ENCODE data around the genes TSPAN5 and UBE2D3.

DNA sequence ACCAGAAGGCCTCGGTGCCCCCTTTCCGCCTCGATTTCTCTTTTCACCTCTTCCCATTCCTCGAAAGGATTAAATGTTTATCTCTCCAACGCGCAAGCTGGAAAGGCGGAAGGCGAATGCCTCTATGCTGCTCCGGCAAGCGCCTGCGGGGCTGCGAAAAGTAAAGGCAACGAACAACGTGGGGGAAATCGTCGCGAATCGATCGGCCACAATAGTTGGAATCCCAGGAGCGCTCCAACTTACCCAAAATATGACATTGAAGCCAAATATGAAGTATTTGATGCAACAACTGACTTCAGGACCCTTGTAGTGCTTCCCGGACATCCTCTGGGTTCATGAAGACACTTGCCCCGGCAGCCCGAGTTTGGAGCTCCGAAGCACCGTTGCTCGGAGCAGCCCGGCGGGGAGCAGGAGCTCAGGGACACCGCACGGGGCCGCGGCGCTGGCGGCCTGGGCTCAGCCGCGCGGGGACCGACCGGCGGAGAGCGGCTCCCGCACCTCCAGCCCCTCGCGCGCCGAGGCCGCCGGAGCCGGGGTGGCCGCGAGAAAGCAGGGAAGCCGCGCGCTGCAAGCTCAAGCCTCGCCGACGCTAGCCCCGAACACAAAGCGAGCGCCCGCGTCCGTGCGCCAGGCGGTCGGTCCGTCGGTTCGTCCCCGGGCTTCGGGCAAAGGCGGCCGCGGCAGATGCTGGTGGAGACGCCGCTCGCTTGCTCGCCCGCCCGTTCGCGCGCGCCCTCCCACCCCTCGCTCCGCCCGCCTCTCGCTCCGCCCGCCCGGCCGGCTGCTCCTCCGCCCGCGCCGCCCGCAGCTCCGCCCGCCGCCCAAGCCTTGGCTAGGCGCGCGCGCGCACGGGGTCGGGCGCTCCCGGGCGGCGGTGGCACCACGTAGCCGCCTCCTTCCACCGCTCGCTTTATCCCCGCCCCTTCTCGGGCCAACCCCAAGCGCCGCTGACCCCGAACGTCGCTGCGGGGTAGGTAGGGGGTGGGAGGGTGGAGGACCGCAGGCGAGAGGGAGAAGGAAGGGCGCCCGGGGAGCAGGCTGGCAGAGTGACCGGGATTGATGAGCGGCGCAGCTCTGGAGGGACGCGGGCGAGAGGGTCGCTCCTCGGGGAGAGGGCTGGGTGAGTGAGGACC is at the start of gene TSPAN5:
TSS of gene TSPAN5 (minus strand) at position 709 of the 1,133 bp plus-strand sequence.
- RAMPAGE, long total RNA: no peak
- RRBS: 2% methylated on average over 44 of the region's 135 CpGs

GRCh38 chr4:99087880-99088126 is 785 bp downstream of the ADH5 start:
- RAMPAGE, long total RNA: no peak
- RRBS: no CpG with 5 or more reads among the region's 5 CpGs

DNA sequence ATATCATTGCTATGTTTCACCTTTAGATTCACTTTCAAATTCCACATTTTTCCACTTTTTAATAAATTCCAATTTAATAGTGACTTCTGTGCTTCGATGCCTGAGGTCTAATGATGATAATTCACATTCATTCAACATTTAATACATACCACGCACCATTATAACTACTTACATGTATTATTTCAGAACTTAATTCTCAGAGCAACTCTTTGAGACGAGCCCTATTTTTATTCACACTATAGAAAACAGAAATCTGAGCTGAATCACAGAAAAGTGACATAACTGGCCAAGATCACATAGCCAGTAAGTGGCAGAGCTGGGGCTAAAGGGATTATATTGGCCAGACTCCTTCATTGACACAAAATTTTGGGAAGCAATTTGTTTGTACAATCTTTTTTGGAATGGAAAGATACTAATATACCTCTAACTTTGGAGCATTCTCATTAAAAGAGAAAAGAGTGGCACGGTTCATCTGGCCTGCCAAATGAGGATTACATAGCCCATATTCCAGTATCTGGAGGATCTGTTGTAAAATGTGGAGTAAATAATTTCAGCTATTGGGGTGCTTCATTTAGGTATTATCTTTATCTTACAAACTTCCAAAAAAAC is 4.5 kb downstream of the ADH4 start:
- RAMPAGE, long total RNA: no peak
- RRBS: no CpG with 5 or more reads among the region's 4 CpGs

GRCh38 chr4:99205434-99206029 is 13.5 kb downstream of the ADH6 start:
- RAMPAGE, long total RNA: no peak
- RRBS: no CpG with 5 or more reads among the region's 4 CpGs

DNA sequence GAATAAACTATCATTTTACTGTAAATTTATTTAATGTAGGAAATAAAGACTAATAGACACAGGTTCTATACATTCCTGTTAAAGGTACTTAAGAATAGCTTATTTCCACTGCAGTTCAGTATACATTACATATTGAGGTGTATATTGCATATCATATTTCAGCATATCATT is 276 bp downstream of the ADH1B start:
- RAMPAGE, long total RNA: no peak

DNA sequence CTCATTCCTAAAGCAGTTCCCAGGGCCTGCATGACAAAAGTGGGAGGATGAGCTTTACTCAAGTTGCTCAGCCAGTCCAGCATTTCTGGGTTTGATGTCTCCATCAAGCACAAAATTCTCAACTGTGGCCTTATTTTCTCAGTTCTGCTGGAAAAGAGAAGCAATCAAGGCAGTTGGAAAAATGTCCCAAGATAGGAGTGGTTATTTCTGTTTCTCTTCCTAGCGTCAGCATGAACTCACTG is 29.8 kb downstream of the ADH7 start:
- RAMPAGE, long total RNA: no peak
- RRBS: no CpG with 5 or more reads among the region's 1 CpG

DNA sequence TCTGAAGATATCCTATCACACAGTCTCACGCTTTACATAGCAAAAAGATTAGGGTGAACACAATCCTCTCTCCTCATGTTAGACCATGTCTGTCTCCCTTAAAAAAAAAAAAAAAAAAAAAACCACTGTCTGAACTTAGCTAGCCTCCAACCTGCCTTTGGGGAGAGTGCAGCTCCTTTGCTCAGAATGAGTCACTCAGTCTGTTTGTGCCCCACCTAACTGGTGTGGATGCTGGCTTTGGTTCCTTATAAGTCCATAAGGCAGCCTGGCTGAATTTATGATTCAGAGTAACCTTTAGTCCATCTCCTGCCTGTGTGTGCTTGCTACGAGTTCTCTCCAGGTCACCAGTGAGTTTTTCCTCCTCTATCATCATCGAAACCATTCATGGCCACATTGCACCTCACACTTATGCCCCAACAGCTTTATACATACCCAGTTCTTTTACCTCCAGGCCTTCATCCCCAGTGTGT is 220.6 kb upstream of the EMCN start:
- RAMPAGE, long total RNA: no peak
- RRBS: no CpG with 5 or more reads among the region's 3 CpGs

DNA sequence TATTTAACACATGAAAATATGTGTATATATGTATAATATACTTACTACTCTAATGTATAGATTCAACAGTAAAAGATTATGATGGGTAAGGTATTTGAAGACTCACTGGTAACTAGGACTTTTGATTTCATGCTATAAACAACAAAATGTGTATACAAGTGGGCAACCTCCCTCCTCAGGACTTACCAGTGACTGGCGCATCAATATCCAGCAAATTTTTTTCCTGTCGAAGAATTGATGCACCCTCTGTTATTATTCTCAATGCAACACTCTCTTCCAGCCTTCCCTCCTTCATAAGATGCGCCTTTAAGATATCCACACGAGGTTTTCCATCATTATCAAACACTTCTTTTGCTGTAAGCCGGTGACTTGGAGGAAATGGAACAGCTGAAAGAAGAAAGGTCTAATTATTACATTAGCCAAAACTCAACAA is 151.6 kb downstream of the PPP3CA start:
- RAMPAGE, long total RNA: no peak
- RRBS: no CpG with 5 or more reads among the region's 5 CpGs

- RAMPAGE, long total RNA: no peak
- RRBS: no CpG with 5 or more reads among the region's 5 CpGs
Measured at GRCh38 chr4:101306137-101306802, 41.1 kb downstream of the PPP3CA start.

DNA sequence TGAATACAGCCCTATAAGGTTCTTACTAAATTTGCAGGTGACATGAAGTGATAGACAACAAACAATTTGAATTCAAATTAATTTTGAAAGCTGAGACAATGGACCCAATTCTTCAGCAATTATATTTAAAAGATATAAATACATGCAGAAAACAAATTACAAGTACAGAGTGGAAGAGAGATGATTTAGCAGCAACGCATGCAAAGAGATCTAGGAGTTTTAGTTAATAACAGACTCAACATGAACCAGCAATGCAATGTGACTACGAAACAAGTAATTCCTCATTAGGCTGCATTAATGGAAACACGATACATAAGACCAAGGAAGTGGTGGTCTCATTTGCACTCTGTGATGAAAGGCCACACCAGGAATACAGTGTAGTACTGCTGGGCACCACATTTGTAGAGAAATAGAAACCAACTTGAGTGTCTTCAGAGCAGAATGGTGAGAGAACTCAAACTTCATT is 50.6 kb downstream of the NFKB1 start:
- RAMPAGE, long total RNA: no peak
- RRBS: no CpG with 5 or more reads among the region's 3 CpGs

GRCh38 chr4:102585513-102586476 is 84.6 kb downstream of the NFKB1 start:
- RAMPAGE, long total RNA: no peak
- RRBS: no CpG with 5 or more reads among the region's 9 CpGs

DNA sequence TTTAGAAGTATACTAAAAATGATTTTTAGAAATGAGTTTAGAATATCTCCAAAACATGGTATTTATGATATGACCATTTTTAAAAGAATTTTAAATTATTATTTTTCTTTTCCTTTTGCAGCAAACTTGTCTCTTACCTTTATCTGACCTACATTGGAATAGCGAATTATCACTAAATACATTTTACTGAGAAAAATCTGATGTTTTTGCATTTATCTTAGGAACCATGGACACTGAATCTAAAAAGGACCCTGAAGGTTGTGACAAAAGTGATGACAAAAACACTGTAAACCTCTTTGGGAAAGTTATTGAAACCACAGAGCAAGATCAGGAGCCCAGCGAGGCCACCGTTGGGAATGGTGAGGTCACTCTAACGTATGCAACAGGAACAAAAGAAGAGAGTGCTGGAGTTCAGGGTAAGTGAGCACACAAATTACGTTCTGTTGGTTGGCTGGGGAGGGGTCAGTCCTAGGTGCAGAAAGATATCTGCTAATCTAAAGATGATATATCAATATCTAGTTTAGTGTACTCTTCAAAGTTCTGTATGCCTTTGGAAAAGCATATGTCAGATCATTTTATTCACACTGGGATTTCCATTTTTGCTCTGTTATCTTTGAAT is 94.9 kb downstream of the NFKB1 start:
- RAMPAGE, long total RNA: no peak
- RRBS: no CpG with 5 or more reads among the region's 5 CpGs

- RAMPAGE, long total RNA: no peak
- RRBS: no CpG with 5 or more reads among the region's 16 CpGs
Measured at GRCh38 chr4:102701872-102702755, 58.7 kb downstream of the MANBA start.

- RAMPAGE, long total RNA: no peak
- RRBS: no CpG with 5 or more reads among the region's 3 CpGs
Measured at GRCh38 chr4:102785801-102786258, 25.1 kb upstream of the MANBA start.

- RAMPAGE, long total RNA: no peak
- RRBS: no CpG with 5 or more reads among the region's 10 CpGs
Measured at GRCh38 chr4:102791084-102792174, 30.7 kb upstream of the MANBA start.

DNA sequence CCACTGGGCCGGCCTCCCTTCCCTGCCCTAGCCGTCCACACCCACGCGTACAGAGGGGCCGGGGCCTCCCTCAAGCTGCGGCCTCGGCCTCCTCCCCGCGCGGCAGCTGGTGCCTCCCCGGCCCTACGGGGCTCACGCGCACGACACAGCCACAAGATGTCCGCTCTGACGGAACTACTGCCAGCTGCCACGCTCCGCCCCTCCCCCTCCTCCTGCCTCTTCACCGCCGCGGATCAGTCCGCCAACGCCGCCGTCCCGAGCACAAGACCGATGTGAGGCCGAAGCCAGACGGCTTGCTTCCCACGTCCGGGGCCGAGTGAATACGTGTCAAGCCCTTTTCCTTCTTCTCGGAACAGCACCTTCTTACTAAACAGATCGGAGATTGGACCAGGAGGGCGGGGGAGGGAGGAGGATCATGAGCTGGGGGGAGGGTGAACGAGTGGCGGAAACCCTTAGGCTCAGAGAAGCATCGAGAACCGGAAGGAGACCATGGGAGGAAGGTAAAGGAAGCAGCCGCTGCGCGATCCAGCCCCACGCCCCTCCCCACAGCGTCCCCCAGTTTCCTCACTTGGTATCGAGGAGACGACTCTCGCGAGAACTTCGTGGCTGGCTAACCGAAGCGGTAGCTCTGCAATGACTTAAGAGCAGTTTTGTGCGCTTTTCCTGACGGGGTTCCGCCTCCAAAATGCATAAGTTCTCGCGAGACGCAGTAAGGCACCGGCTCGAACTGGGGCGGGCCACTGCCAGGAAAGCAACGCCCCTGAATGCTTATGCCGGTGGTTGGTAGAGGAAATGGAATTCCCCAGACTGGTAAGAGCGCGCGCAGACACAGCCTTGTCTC is at the start of gene UBE2D3:
TSS of gene UBE2D3 (minus strand) at position 176 of the 841 bp plus-strand sequence.
- RAMPAGE, long total RNA: start-site peak on the minus strand centred at position 400 of the sequence, 584 bp wide, 2,612 and 1,160 reads in 2 replicates
- RRBS: 1% methylated on average over 16 of the region's 67 CpGs

- RAMPAGE, long total RNA: no peak
- RRBS: no CpG with 5 or more reads among the region's 2 CpGs
Measured at GRCh38 chr4:103403618-103404056, 205.5 kb upstream of the CENPE start.

DNA sequence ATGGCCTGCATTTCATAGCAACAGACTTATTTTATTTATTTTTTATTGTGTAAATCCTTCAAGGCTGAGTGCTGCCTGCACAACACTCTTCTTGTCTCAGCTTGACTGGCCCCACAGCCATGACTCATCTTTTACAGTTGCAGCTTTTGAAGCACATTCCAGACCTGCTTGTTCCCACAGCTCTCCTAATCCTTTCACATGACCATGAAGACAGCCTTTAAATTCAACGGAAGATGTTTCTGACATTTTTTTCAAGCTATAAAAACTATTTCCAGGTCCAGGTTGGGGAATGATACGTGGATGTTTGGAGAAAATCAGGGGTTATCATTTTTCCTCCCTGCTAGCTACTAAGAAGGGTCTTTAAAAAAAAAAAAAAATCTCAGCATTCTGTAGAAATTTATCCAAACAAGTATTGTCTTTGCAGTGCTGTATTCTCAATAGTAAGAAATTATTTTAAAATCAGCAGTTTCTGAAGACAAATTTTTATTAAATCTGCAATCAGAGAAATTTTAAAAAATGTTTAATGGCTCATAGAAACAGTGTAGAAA is 277.0 kb upstream of the TACR3 start:
- RAMPAGE, long total RNA: no peak
- RRBS: no CpG with 5 or more reads among the region's 2 CpGs

DNA sequence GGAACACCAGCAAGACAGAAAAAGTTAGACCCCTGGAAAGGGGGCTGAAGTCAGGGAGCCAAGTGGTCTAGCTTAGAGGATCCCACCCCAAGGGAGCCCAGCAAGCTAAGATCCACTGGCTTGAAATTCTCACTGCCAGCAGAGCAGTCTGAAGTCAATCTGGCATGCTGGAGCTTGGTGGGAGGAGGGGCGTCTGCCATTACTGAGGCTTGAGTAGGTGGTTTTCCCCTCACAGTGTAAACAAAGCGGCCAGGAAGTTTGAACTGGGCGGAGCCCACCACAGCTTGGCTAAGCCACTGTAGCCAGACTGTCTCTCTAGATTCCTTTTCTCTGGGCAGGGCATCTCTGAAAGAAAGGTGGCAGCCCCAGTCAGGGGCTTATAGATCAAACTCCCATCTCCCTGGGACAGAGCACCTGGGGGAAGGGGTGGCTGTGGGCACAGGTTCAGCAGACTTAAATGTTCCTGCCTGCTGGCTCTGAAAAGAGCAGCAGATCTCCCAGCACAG is 215.9 kb upstream of the TET2 start:
- RAMPAGE, long total RNA: no peak
- RRBS: no CpG with 5 or more reads among the region's 3 CpGs

DNA sequence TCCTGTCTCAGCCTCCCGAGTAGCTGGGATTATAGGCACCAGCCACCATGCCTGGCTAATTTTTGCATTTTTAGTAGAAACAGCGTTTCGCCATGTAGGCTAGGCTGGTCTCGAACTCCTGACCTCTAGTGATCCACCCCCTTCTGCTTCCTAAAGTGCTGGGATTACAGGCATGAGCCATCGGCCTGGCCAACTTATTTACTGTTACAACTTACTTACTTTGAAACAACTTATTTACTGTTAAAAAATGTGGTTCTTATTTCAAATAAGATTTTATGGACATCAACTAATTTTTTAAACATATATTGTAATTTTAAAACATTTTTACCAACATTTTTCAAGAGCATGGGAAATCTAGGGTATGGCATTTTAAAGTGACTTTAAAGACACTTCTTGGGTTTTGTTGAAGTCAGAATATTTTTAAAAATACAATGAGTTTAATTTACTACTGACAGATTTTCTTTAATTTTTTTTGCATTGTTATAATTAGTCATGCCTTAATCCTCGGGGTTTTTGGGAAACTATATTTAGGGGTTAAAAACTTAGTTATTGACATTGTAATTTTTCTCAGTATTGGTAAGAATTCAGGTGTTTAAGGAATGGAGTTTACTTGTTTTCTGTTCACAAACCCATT is 11.2 kb downstream of the TET2 start:
- RAMPAGE, long total RNA: no peak
- RRBS: no CpG with 5 or more reads among the region's 6 CpGs